ENCODE measurements around a stretch of chr10.

- PRO-cap, 2 experiments = peak in 1 of 2 experiments; most common plus-strand start chr10:121217008 (in 1); most common minus-strand start chr10:121216862 (in 1)
Measured at GRCh38 chr10:121216744-121217247, 365.6 kb downstream of the WDR11 start.

GRCh38 chr10:121459970-121460505 is 138.2 kb downstream of the FGFR2 start:
- PRO-cap, 2 experiments = no peak in any of the 2 experiments

DNA sequence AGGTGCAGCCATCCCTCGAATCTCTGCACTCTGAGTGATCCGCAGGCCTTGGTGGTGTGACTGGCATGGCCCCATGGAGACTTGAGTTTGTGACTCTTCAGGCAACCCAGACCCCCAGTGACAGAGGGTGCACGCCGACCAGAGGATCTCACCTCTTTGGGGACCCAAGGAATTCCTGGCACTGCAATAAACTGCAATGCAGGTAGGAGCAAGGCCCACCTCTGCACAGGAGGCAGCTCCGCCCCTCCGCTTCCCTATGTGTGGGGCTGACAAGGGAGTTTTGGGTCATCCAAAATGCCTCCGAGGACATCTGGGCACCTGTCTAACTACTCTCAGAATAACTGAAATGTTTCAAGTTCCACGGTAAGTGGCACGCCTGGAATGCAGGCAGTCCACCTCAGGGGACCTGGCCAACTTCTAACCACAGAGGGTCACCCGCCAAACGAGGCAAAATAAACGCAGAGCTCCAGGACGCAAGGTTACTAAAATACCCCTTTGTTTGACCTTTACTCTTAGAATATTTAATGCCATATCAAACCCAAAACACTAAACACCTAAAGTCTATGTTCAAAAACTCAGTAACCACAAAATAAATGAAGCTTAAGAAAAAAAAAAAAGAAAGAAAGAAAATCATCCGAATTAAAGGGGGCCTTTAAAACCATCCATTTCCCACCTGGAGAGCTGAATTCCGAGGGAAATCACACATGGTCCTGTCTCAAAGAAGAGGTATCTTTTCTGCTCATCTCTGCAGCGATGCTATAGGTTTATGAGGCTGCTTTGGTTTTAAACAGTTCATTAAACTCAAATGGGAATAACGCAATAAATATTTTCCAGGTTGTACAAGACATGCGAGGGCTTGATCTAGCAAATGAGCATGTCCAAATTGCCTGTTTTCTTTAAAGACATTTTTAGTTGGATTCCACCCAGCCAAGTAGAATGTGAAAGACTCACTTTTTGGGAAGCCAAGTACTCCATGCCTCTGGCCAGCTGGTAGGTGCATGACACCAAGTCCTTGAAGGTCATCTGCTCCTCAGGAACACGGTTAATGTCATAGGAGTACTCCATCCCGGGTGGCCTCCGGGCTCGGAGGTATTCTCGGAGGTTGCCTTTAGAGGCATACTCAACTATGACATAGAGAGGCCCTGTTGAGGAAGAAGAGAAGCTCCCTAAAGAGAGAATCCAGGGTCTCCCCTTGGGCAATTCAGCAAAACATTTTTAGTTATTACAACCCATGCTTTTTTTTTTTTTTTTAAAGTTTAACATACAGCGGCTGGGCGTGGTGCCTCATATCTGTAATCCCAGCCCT is 102.2 kb downstream of the FGFR2 start:
- PRO-cap, 2 experiments = no peak in any of the 2 experiments

DNA sequence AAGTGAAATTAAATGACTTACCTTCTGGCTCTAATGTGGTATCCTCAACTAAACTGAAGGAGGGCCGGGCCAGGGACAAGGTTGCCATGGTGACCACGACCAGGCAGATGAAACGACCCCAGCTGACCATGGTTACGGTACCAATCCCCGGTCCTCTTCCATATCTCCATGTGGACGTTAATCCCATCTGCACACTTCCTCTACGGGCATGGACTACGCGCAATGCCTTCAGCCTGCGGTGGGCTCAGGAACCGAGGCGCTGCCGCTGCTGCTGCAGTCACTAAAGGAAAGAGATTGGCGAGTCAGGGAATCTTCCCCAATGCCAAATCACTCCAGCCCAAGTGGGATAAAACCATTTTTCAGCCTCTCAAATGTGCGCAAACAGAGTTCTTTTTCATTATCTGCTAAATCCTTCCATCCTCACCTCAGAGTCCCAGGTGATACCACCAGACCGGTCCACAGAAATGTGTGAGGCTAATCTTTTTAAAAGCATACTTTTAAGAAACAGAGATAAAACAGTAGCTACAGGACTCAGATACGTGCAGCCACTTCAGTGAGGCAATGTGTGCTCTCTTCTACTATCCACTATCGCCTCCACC is 4.5 kb downstream of the FGFR2 start:
- PRO-cap, 2 experiments = no peak in any of the 2 experiments

GRCh38 chr10:121930178-121931167 is 2.6 kb upstream of the ATE1 start:
- PRO-cap, 2 experiments = no peak in any of the 2 experiments

DNA sequence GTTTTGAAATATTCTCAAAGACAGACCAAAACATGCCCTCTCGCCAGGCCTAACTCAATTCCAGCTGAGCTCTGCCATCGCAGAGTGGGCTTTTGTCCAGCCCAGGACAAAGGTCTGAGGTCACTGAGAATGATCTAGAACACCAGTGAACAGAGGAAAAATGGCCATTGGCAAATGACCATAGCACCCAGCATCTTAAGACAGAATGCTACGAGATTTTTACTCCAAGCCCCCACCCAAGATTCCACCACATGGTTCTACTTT is 4.6 kb downstream of the NSMCE4A start:
- PRO-cap, 2 experiments = no peak in any of the 2 experiments

DNA sequence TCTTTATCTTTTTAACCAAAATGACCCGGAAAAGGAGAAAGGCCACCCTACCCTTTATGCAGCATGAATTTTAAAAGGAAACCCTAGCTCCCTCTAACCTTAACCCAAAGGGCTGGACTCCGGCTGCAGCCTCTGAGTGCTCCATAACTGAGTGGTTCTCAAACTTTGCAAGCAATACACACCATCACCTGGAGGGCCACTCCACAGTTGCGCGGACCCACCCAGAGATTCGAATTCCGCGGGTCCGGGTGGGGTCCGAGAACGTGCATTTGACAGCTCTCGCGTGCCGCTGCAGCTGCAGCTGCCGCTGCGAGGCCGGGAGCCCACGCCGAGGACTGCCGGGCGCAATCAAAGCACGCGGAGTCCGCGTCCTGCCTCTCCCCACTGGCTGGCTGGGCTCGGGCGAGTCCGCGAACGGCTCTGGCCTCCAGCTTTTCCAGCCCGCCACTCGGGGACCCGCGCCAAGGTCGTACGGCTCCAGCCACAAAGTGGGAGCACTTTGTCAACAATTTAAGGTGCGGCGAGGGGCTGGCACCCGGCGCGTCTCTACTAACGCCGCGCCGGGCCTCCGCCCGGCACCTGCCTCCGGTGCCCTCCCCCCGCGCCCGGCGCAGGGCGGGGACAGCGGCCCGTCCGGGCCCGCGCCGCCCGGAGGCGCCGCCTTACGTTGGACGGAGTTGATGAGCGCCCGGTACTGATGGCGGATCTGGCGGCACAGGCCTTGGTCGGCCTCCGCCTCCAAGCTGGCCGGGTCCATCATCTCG is 627 bp downstream of the NSMCE4A start:
- PRO-cap, 2 experiments = peak in 1 of 2 experiments; most common plus-strand start position 694 of the sequence (in 1); most common minus-strand start position 607 of the sequence (in 1)

- PRO-cap, 2 experiments = no peak in any of the 2 experiments
Measured at GRCh38 chr10:122007475-122007674, 18.4 kb downstream of the TACC2 start.

DNA sequence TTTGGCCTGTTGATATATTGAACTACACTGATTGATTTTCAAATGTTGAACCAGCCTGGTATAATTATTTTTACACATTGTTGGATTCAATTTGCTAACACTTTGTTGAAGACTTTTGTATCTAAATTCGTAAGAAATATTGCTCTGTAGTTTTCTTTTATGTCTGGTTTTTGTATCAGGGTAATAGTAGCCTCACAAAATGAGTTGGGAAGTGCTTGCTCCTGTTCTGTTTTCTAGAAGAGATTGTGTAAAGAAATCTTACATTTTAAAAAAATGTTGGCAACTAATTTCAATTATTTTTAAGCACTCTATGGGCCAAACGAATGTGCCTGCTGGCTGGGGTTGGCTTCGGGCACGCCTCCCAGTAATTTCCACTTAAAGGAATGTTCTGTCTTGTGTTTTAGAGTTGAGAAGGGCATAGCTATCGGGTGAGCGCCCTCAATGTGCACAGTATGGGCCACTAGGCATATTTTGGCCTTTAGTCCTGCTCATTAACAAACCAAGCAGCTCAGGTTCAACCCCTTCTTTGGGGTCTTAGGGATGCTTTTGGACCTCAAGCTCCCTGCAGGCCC is 40.4 kb downstream of the TACC2 start:
- PRO-cap, 2 experiments = no peak in any of the 2 experiments

DNA sequence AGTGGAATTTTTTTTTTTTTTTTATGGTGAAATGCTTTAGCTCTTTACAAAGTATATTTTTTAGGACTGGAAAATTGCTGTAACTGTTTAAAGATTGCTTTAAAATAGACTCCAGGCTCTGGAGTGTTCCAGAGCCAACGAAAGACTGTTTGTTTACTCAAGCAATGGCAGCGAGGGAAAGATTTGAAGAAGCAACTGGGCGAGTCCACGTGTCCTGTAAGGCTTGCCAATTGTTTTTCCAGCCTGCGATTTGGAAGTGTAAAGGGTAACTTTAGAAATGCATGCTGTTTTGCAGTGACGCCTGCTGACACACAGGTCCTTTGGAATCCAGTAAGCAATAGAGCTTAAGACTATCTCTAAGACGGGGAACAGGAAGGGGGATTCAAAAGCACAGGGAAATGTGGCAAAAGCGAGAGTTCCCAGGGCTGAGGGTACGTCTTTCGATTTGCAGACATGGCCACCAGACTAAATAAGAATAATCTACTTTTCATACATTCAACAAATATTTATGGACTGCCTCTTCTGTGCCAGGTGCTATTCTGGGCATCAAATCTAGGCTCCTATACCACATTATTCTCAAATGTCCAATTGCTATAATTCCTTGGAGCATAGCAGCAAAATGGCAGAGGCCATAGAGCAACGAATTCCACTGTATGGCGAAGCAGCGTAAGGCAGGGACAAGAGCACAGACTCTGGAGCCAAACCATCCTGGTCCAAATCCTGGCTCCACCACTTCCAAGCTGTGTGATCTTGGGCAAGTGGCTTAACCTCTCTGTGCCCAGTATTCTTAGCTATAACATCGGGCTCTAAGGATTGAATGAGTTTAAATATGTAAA is 55.9 kb downstream of the TACC2 start:
- PRO-cap, 2 experiments = no peak in any of the 2 experiments

- PRO-cap, 2 experiments = no peak in any of the 2 experiments
Measured at GRCh38 chr10:122054303-122054938, 65.5 kb downstream of the TACC2 start.

DNA sequence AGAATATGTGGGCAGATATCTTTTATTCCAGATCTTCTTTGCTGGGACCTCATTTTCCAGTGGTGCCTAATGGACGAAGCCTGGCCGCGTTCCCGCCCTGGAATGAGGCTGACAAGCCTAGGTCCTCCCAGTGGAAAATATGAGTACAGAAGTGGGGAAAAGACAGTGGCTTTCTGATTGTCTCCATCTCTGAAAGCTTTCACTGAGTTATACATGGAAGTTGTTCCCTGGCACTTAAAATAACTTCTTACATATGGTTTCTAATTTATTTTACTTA is 139.4 kb downstream of the TACC2 start:
- PRO-cap, 2 experiments = no peak in any of the 2 experiments

- PRO-cap, 2 experiments = no peak in any of the 2 experiments
Measured at GRCh38 chr10:122240574-122241075, 30.5 kb upstream of the BTBD16 start.

- PRO-cap, 2 experiments = no peak in any of the 2 experiments
Measured at GRCh38 chr10:122422147-122422770, 32.2 kb upstream of the ARMS2 start.

DNA sequence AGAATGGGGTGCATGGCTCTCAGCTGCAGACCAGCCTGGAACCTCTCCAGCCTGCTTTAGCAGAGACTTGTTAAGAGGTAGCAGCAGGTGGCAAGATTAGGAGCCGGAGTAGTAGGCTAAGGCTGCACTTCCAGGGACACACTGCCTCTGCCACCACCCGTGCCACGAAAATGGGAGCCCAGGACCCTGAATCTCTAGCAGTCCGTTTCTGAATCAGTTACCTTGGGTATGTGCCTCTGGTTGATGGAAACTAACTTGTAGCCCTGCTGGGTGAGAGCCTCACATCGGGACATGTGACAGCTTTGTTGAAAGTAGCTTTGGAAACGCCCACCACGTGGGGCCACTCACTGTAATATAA is 25.9 kb downstream of the HTRA1 start:
- PRO-cap, 2 experiments = peak in 1 of 2 experiments; most common minus-strand start position 230 of the sequence (in 1)

DNA sequence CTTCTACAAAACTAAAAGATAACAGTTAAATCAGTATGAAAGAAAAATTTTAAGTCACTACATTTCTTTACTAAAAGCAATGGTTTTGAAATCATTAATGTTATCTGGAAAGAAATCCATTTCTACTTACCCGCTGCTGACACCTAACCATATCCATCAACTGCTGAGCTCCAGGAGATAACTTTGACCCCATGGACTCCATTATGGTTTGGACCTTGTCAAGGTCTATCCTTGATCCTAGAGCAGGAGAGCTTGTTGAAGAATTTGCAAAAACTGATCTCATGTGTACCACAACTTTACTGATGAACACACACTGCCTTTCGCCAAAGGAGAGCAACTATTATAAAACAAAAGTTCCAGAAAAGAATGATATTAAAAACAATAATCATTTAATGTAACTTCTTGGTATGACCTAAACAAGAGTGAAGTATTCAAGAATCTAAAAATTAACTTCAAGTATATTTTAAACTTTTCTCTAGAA is 5.5 kb downstream of the C10orf88 start:
- PRO-cap, 2 experiments = no peak in any of the 2 experiments

GRCh38 chr10:122986179-122986974 is 6.2 kb downstream of the PSTK start:
- PRO-cap, 2 experiments = no peak in any of the 2 experiments

DNA sequence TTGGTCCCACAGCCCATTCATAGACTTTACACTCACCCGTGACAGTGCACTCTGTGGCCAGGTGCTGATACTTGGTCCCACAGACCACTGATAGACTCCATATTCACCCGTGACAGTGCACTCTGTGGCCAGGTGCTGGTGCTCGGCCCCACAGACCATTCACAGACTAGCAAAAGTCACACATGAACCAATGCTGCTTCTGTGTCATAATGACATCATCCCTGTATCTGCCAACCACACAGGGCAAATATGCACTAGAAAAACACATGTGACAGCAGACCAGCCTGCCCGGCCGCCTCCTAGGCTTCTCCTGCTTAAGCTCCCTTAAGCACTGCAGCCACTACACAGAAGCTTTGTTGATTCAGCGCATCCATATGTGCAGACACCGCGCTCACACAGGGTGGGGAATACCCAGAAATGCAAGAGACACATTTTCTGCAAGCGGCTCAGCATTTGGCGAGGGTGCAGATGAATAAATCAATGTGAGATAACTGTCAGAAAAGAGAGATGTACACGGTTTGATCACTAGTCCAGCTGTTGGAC is 33.6 kb downstream of the CPXM2 start:
- PRO-cap, 2 experiments = no peak in any of the 2 experiments

DNA sequence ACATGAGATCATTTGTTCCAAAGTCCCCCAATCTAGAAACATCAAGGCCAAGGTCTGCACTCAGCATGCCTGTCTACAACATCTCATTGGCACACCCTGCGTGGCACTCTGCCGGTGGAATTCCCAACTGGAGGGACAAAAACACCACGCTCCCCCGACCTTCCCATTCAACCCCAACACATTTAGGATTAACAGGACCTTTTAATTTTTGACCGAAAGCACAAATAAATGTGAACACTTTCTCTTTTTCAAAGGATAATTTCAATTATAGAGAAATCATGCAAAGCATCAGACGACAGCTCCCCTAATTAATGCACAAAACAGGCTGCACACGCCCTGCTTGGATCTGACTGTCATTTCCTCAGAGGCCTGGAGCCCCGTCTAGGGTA is 31.3 kb downstream of the CPXM2 start:
- PRO-cap, 2 experiments = no peak in any of the 2 experiments

- PRO-cap, 2 experiments = no peak in any of the 2 experiments
Measured at GRCh38 chr10:123890560-123891407, 823 bp downstream of the CPXM2 start.